Hair follicular keratinocyte (primary cell): ENCODE measurements around a stretch of chr10.

GRCh38 chr10:104331132-104332292 is 6.8 kb downstream of the ITPRIP start:
- RAMPAGE, long total RNA = no peak

GRCh38 chr10:104339056-104339455 is 791 bp upstream of the ITPRIP start:
- RAMPAGE, long total RNA = no peak

DNA sequence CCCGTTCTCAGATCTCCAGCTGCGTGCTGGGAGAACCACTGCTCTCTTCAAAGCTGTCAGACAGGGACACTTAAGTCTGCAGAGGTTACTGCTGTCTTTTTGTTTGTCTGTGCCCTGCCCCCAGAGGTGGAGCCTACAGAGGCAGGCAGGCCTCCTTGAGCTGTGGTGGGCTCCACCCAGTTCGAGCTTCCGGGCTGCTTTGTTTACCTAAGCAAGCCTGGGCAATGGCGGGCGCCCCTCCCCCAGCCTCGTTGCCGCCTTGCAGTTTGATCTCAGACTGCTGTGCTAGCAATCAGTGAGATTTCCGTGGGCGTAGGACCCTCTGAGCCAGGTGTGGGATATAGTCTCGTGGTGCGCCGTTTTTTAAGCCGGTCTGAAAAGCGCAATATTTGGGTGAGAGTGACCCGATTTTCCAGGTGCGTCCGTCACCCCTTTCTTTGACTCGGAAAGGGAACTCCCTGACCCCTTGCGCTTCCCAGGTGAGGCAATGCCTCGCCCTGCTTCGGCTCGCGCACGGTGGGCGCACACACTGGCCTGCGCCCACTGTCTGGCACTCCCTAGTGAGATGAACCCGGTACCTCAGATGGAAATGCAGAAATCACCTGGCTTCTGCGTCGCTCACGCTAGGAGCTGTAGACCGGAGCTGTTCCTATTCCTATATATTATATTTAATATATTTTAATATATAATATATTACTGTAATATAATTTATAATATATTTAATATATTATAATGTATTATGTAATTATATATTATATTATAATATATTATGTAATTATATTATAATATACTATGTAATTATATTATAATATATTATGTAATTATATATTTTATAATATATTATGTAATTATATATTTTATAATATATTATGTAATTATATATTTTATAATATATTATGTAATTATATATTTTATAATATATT is 1151.2 kb upstream of the SORCS1 start:
- RAMPAGE, long total RNA = no peak

- RAMPAGE, long total RNA = no peak
These were observed 1011.4 kb downstream of the XPNPEP1 start for GRCh38 chr10:108911610-108912614.

DNA sequence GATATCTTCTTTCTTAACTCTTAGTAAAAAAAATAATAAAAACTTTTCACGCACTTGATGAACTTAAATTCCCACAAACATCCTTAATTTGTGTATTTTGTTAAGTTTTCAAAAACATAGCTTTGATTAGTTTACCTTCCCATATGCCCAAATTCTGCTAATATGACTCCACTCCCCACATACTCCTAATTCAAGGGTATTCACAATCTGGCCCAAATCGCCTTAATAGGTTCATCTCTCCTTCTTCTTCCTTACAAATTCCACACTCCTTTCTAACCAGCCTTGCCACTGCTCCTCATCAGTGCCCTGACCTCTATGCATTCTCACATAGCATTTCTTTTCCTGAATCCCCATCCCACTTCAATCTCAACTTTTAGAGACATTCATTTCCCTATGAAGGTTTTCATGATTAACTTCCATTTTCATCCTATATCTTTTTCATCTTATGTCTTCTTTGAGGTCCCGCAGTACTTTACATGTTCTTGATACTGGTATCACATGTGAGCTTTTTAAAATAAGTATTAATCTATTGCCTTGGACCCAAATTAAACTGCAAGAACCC is 779.0 kb downstream of the XPNPEP1 start:
- RAMPAGE, long total RNA = no peak

DNA sequence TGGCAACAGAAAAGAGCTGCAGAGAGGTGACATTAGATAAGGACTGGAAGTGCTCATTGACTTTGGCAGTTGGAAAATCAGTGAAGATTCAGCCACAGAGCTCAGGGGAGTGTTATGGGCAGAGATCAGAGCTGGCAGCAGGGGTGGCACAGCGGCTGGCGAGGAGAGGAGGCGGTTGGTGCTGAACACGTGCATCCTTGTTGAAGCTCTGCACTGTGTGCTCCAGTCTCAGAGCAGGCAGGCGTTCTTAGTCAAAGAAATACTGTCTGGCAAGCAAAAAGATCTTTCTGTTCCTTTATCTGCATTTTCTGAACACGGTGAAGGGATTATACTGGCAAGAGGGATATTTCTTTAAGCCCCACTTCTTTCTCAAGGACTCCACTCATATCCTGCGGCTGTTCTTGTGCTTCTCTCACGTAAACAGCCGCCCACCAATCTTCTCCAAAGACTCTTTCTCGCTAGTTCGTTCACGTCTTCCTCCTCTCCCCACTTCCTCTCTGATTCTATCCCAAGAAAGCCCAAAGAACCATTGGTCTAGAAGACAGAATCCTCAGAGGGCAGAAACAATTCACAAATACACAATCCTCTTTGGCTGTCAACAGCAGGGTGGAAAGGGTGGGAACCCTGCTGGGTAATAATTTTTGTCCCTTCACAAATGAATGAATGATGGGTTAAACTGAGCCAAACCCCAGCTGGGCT is 38.6 kb upstream of the ADD3 start:
- RAMPAGE, long total RNA = no peak

DNA sequence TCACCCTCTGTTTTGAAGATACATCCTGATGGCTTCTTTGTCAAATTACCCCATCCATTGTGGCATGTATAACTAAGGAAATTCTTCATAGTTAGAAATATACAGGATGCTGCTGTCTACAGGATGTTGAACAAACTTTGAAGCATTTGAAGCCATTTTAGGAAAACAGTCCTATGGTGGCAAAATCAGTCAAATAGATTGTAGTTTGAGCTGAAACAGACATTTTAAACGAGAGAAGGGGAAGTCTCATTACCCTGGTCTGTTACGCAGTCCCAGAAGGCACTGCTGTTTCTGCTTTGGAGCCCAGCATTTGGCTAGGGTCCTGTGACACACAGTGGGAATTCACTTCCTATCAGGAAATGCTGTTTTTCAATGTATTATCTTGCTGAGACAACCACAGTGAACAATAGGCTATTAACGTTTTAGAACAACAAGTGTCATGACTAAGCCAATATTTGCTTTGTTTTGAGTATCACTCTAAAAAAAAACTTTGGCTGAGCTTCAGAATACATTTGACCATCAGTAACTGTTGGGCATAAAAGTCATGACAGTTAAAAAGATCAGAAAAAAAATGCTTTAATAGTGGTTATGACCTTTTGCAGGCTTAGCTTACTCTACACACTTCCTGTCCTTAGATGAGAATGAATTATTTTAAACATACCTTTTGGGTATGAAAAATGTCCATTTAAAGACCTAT is 74.1 kb downstream of the ADD3 start:
- RAMPAGE, long total RNA = no peak

DNA sequence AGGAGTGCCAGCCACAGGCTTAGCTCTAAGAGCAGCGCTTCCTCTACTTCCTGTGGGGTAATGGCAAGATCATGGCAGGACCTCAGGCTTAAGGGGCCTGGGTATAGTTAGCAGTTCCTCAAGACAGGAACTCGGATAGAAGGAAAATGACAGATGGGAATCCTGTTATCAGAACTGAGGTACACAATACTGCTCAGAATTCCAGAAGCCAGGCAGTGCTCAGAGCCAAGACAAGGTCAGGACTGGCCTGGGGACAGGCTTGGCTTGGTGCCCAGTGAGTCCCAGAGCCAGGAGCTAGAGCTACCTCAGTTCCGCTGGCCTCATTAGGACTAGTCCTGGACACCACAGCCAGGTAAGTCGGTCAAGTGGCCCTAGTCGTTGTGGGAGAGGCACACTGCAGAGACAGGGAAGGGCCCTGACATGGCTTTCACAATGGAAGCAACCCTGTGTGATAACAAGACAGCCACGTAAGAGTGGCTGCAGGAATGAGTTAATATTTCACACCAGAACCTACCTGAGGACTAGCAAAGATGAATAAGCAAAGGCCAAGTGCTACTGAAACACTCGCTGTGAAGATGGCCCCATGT is 65.2 kb upstream of the MXI1 start:
- RAMPAGE, long total RNA = no peak

DNA sequence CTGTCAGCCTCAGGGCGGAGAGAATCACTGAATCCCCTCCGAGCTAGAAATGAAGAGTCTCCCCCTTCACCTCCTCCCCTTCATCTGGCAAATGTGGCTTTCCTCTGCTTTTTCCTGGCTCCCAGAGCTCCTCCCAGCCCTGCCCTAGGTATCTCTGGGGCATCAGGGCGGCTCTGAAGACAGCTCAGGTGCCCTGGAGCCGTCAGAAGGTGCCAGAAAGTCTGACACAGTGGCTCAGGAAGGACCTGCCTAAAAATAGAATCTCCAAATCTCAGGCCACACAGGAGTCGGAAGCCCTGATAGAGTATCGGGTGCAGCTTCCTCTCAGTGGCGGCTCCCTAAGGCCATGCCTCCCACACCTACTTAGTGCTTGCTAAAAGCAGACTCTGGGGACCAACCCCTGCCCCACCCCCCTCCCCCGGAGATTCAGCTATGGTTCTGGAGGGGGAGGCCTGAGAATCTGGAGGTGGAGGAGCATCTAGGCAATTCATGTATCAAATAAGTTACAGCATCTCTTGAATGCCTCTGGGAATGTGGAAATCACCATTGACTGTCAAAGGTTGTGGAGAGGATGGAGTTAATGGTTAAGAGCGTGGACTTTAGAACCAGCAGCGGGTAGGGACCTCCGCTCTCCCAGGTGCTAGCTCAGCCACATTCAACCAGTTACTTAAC is 38.8 kb upstream of the MXI1 start:
- RAMPAGE, long total RNA = no peak

DNA sequence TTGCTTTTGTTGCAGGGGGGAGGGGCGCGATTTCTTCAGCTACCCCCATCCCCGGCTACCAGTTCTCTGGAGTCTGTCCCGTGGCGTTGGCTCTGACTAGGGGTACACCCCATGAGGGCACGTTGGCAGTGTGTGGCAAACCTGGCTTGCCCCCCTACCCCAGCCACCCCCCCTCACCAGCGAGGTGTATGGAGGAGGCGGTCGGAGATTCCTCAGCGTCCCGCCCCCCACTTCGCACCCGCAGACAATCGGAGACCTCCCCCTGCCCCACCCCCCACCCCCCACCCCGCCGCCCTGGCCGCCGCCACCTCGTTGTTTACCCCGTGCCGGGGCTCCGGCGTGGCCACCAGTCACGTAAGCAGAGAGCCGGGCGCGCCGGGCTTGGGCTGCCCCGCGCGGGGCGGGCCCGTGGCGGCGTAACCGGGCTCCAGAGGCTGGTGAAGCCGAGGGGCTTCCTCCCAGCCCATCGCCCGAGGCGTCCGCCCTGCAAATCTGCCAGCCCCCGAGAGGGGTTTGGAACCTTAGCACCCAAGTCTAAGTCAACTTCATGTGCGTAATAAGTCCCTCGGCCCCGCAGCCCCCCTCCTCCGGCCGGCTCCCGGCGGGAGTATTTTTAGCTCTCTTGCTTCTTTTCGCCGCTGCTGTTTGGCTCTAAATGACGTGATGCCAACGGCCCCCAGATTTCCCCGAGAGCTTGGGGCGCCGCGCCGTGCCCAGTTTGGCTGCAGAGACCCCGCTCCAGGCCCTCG is 2.5 kb downstream of the MXI1 start:
- RAMPAGE, long total RNA = no peak

DNA sequence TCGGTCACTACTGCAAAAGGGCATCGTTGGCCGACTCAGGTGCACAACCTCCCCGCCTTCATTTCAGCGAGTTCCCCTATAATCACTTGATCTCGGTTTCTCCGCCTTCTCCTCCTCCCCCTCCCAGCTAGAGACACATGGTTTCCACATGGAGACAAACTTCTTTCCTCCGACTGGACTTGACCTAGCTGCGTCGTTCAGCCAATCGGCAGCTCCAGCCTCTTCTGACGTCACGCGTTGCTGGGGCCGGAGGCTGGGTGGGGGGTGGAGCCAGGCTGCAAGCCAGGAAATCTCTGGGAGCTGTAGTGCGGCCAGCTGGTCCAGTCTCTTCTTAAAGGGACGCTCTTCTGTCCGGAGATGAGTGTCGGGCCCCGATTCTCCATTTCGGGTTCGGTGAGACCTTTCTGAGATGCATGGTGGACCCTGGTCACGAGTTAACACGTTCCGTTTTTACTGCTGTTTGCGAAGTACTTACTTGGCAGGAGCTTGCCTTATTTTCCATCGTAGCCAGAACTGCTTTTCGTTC is 3.7 kb downstream of the MXI1 start:
- RAMPAGE, long total RNA = no peak

DNA sequence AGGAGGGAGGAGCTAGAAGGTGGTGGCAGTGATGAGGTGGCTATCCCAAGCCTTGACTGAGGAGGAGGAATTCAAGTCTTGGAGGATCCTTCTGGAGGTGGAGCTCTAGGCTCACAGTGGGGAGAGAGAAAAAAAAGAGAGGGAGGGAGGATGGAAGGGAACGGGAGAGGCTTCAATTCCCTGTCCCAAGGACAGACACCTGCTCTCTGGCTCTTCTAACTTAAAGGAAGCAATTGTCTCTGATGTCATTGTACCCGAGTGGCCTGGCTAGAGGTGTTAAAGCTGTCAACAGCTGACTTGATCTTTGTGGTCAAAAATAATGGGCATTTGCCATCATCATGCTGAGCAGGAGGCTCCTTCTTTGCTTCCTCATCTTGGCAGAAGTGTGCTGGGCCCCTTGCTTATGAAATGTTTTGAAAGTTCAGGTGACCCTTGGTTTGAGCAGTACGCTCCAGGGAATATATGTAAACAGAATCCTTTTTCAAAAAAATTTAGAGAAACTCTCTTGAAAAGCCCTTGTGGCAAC is 8.4 kb downstream of the MXI1 start:
- RAMPAGE, long total RNA = no peak

DNA sequence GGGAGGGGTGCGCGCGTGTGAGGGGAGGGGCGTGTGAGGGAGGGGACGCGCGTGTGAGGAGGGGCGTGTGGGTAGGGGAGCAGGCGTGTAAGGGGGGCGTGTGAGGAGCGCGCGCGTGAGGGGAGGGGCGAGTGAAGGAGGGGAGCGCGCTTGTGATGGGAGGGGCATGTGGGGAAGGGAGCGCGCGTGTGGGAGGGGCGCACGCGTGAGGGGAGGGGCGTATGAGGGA is 19.1 kb downstream of the MXI1 start:
- RAMPAGE, long total RNA = no peak

DNA sequence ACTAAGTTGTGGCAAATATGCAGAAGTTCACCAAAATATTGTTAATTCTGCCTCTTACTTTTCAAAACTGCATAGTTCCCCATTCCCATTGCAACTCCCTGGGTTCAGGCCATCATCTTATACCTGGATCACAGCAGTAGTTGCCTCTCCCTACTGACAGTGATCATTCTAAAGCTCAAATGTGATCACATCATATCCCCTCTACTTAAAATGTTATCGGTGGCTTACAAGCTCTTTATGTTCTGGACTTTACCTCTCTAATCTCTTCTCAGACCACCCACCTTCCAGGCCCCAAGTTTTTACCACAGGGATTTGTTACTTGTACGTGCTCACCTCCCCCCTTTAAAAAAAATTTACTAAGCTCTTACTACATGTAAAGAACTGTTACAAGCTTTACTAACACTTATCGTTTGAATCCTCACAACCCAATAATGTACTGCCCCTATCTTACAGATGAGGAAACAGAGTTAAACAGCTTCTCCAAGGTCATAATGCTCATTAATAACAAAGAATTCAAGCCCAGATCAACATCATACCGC is 8.1 kb downstream of the SMNDC1 start:
- RAMPAGE, long total RNA = no peak

- RAMPAGE, long total RNA = no peak
These were observed 52.8 kb upstream of the SMNDC1 start for GRCh38 chr10:110357232-110358217.

DNA sequence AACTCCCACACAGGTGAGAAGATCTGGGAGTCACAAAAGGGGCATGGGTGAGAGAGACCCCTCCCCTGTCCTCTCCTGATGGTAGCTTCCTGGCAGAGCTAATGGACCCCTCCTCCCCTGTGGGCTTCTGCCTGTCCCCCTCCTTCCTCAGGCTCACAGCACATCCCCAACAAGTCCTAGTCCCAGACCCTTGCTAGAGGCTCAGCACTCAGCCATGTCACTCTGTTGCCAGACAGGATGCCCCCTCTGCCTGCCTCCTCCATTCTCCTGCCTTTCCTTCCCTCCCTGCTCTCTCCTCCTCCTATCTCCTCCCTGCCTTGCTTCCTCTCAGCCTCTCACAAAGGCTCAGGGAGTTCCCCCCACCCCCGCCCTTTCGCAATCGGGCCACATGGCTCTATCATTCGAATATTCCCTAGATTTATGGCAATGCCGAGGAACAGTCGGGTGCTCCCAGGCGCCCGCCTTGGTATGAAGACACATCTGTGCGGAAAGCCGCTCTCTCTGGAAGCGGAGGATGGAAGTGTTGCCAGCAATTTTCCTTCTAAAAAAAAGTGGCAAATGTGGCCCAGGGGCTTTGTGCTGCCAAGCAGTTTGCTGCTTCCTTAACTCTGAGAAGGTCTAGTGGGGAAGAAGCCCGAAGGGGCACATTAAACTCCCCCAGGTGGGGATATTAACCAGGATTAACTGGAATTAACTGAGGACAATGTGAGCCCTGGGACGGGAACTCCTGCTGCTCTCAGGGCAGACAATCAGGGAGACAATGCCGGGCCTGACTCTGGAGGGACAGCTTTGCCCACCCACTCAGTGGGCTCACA is 88.1 kb upstream of the SMNDC1 start:
- RAMPAGE, long total RNA = no peak

- RAMPAGE, long total RNA = no peak
These were observed 16.5 kb upstream of the DUSP5 start for GRCh38 chr10:110481277-110481581.

DNA sequence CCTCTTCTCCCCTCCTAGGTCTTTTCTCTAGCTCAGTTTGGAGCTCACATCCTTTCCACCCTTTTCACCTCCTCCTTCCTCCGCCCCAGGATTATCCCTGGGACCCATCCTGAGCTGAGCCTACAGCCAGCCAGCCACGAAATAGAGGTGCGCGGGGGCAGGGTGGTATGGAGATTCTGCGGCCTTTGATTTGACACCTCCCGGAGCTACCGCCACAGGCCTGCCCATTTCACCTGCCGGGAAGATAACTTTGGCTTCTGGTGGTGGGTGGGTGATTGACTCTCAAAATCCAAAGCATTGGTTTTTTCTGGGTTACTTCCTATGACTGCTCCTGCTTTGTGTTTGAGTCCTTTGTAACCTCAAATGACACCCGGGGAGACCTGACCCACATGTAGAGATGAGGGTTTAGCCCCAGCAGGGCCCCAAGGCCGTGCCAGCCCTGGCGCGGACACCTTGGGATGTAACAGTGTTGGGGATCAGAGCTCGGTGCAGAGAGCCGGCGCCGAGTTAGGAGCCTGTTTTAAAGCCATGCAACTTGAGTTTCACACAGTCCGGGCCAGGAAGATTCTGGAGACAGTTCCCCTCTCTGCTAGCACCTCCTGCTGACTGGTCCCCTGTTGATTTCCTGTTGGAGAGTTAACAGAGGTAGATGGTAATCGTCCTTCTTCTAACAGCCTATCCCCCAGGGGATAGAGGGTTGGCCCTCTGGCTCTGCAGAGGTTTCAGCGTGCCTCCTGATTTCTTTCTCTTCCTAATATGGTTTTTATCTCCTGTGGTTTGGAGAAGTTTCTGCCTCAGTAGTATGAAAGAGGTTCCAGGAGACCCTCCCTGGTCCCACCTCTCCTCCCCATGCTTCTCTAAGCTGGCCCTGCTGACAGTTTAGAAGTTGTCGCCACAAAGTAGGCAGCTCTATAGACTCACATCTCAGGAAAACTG is 1.6 kb downstream of the DUSP5 start:
- RAMPAGE, long total RNA = no peak

DNA sequence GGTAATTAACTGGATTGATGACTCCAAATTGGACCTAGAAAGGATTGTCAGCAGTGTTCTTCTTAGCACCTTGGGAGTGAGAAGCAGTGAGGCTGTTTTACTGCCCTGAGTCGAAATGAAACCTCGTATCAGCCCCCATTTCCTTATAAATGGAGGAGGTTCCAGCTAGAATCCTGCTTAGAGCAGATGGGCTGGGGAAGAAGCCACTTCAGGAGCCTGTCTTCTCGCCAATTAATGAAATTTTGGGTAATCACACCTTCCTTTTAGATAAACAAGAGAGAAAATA is 4.3 kb downstream of the DUSP5 start:
- RAMPAGE, long total RNA = no peak

DNA sequence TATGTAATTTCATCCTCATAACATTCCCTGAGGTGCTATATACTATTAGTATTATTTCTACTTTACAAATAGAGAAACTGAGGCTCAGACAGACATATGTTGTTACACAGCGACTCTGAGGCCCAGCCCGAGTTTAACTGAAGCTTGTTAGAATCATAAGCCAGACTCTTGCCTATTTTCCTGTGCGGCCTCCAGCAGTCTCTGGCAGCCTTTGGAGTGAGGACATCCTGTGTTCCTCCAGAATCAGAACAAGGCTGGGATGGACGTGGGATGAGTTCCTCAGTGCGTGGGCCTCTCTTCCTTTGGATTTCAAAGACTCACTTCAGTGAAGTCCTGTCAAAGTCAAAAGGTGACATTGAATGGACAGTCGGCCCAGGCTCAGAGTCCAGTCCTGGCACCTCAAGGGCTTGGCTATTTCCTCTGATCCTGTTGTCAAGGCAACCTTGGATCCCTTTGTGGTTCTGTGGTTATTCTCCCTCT is 21.5 kb upstream of the SMC3 start:
- RAMPAGE, long total RNA = no peak